Measurements from ENCODE around the gene CAMK2D.

DNA sequence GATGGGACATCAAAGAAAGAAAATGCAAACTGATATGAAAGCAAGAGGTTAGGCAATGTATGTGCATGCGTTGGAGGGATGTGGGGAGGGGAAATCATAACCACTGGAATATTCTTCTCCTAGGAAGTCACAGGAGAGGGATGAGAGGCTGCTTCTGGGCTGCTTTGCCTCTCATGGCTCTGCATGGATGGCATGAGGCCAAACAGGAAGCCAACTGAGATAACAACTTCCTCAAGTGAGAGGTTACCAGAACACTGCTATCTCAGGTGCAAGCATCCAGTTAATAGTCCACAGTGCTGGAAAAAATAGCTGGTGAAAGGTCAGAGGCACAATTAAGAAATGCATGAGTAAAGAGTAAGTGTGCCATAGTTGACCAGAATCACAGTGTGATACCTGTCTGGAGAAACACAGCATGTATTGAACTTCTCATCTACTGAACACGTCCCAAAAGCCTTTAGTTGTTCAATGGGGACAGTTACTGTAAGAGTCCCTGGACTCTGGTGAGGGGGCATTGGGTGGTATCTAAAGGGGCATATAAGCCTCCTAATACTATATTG lies 113.2 kb downstream of the ELOVL6 start:
- PRO-cap = no peak

GRCh38 chr4:110119311-110119609 lies 79.2 kb downstream of the ELOVL6 start:
- PRO-cap = no peak

DNA sequence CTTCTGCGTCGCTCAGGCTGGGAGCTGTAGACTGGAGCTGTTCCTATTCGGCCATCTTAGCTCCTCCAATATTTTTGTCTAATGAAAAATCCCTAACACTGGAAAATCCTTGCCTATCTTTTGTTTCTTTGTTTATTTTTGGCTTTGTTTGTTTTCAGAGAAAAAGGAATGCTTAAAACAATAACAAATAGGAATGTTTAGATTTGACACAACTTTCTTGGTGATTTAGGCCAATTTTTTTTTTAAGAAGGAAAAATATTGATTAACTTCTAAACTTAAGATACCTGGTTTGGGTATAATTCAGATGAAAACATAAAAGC lies 70.7 kb upstream of the PITX2 start:
- PRO-cap = no peak

GRCh38 chr4:112279057-112279513 lies 6.6 kb downstream of the TIFA start:
- PRO-cap = no peak

DNA sequence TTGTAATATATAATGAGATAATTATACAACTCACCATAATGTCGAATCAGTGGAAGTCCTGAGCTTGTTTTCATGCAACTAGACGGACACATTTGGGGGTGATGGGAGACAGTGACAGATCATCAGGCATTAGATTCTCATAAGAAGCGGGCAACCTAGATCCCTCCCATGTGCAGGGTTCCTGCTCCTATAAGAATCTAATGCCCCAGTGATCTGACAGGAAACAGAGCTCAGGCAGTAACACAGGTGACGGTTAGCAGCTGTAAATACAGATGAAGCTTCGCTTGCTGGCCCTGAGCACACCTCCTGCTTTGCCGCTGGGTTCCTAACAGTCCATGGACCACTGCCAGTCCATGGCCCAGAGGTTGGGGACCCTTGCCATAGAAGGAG lies 1.5 kb upstream of the TIFA start:
- PRO-cap = unidirectional peak, plus-strand start at position 271 of the sequence

DNA sequence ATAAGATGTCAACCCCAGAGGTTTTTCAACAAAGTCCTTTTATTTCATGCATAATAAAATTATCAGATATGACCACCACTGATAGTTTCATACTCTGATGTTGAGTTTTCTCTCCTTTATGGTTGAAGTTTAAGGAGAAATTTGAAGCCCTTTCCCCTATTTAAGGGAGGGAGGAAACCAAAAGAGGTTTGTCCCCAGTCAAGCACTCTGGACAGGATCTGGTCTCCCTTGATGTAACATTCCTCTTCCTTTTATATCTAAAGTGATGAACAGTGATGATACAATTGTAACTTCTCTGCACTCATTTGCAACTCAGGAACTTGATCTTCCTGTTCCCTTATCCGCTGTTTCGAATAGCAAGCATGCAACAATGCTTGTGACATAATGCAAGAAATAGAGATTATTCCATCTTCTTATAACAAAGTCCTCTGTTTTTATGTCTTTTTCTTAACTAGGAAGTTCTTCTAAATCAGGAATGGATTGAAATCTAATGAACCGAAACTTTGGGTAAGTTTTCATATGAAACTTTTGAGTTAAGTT lies 18.2 kb downstream of the ALPK1 start:
- PRO-cap = no peak

GRCh38 chr4:112432188-112432487 lies 83.8 kb downstream of the NEUROG2 start:
- PRO-cap = no peak

- PRO-cap = no peak
Observed at GRCh38 chr4:112514870-112516090, 700 bp downstream of the NEUROG2 start.

- PRO-cap = no peak
Observed at GRCh38 chr4:112895687-112896490, 153.6 kb upstream of the ANK2 start.

GRCh38 chr4:112956306-112956623 lies 93.2 kb upstream of the ANK2 start:
- PRO-cap = no peak

- PRO-cap = no peak
Observed at GRCh38 chr4:113064148-113064712, 14.8 kb downstream of the ANK2 start.

DNA sequence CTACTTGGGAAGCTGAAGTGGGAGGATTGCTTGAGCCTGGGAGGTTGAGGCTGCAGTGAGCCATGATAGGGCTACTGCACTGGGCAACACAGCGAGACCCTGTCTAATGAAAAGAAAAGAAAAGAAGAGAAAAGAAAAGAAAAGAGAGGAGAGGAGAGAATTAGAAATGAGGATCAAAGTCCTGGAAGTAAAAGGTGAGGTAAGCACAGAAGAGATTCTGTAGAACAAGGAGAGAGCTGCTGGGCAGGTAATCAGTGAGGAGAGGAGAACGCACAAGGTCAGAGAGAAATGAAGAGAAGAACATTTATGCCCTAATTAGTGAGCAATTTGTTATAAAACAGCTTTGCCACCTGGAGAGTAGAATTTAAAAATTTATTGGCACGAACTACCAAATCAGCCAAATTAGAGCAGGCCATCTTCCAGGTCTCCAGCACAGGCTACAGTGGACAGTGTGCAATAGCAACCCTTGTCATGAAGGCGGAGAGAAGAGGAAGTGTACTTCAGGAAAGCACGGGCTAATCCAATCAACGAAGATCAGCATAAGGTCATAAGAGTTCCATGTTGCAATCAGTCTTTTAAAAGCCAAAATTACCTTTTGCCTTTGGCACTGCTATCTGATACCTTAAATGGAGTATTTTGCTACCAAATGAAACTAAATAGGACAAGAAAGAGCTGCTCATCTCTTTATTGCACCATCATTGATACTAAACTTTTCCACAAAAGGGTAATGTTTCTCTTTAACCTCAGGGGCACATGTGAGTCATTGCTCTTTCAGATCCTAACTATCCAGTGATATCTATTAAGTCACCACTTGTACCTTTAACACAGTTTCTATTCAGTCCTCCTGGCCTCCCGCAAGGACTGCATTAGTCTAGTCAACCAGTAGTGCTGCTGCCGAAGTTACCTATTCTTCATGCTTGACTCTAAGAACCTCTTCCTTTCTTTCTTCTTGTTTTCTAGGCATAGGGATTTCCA lies 19.8 kb downstream of the ANK2 start:
- PRO-cap = no peak

DNA sequence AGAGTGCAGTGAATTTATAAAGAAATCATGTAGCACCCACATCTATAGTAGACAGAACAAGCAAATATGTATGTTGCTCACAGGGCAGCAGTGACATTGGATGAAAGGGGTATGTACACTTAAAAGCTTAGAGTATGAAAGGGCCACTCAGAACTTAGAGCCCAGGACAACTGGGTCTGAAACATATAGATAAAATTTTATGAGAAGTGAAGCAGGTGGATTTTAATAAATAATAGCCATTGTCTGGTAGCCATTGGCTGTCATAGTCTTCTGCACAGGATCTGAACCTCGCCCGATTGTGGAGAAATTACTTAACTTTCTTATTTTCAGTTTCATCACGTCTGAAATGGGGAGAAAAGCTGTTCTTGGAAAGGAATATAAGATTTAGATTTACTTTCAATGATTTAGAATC lies 242.1 kb downstream of the ANK2 start:
- PRO-cap = unidirectional peak, plus-strand start at position 335 of the sequence

DNA sequence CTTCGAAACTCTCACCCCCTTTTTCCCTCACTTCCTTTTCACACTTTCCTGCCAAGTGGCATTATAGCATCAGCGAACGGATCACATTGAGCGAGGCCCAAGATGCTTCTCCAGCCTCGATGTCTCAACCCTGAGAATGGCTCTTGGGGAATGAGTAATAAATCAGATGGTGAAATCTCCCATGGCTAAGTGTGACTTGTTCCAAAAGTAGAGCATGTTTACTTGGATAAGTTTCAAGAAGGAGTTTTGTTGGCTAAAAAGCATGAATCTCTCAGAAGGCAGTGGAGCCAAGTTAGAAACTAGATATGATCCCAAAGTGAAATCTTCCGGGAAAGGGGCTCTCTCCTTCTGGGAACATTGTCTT lies 316.3 kb downstream of the CAMK2D start:
- PRO-cap = bidirectional peak, plus-strand start at position 281 of the sequence, minus-strand start at position 132 of the sequence

DNA sequence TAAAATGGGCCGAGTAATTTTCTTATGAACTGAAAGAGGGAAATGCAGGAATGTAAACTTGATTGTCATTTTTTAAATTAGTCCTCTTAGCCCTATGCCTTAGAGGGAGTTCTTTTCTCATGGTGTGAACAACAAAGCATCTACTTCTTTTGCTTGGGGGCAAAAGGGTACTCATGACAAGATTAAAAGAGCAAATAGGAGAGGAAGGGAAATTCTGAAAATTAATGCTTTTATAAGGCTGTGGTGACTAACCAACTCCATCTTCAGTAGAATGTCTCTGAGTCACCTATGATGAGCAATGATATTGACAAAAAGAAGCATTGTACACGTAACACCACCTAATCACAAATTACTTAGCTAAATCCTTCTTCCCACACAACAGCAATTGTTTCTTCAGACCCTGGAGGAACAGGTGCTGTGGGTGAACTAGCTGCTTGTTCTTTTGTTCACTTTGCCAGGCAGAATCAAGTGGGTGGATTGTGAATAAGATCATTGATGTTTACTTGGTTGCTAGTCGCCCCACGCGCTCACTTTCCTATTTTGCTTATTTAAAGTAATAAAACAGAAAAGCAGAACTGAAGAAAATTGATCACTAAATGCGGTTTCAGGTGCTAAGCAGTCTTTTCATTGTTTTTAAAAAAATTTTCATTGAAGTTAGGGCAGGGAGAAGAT lies 315.6 kb downstream of the CAMK2D start:
- PRO-cap = no peak

GRCh38 chr4:113573717-113574542 lies 187.6 kb downstream of the CAMK2D start:
- PRO-cap = no peak

- PRO-cap = bidirectional peak, plus-strand start at chr4:113761954, minus-strand start at chr4:113761788; bidirectional peak, plus-strand start at chr4:113762258, minus-strand start at chr4:113762263
Observed at GRCh38 chr4:113761654-113762476, at the start of gene CAMK2D. Gene CAMK2D (minus strand): TSS chr4:113761738.

DNA sequence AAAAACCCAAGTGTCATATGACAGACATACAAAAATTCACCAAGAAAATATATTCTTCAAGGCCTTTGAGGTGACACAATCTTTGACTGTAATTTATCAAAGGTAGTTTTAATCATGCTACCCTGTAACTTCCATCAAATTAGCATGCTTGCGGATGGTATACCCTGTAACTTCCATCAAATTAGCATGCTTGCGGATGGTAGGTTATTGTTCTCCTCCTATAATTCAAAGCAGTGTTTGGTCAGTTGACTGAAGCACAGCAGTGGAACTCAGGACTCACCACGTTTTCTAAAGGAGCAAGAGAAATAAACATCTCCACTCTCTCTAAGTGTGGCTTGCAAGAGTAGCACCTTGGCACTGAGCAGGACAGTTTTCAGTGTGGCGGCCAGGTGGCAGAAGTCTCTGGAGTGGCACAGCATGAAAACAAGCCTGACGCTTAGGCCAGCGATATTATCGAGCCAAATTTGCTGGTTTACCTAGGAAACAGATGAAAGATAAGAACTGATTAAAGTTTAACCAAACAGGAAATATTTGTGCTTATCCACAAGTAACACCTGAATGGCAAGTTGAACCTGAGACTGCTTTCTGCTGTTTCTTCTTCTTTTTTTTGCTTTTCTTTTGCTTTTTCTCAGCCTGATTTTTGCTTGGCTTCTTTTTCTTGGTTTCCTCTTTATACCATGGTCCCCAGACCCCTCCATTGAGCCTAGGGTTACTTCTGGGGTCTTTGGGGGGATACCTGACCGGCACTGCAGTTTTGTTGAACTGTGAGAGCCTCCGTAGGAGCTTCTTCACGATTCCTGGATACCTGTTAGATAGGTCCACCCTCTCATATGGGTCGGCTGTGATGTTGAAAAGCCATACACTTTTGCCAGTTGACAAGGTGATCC lies 77.5 kb downstream of the ARSJ start:
- PRO-cap = no peak

- PRO-cap = no peak
Observed at GRCh38 chr4:114615405-114615923, 16.9 kb downstream of the UGT8 start.

GRCh38 chr4:116615673-116616231 lies 469.6 kb downstream of the TRAM1L1 start:
- PRO-cap = no peak

Data from bronchial lymph node (tissue), 1 donor.